H4 (cell line): ENCODE measurements around a stretch of chr2.

GRCh38 chr2:85778775-85779481 is 25.1 kb downstream of the ATOH8 start:
- RAMPAGE, long total RNA = no peak

- RAMPAGE, long total RNA = no peak
These were observed 50.6 kb downstream of the ST3GAL5 start for GRCh38 chr2:85838196-85838661.

- RAMPAGE, long total RNA = no peak
These were observed 2.3 kb downstream of the ST3GAL5 start for GRCh38 chr2:85886373-85887105.

GRCh38 chr2:85887106-85887333 is 1.8 kb downstream of the ST3GAL5 start:
- RAMPAGE, long total RNA = no peak

DNA sequence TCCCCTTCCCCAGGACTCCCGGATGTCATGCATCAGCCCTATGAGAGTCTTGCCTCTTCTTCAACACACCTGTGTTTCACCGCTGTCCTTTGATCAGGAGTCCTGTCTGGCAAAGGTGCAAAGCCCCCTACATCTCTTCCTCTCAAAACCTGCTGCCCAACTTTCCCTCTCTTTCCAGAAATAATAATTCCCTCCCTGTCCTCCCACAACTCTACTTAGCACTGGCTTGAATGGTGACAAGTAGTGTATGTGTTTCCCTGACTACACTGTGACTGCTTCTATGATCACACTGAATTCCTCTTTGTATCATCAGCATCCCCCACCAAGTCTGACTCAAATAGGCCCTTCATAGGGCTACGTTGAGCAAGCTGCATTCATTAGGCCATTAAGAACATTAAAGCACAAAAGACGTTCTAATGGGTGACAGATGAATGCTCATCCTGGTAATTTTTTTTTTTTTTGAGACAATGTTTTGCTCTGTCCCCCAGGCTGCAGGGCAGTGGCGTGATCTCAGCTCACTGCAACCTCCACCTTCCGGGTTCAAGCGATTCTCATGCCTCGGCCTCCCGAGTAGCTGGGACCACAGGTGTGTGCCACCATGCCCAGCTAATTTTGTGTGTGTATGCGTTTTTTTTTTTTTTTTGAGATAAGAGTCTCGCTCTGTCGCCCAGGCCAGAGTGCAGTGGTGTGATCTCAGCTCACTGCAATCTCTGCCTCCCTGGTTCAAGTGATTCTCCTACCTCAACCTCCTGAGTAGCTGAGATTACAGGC is 13.8 kb upstream of the ST3GAL5 start:
- RAMPAGE, long total RNA = no peak

GRCh38 chr2:85951534-85952381 is 63.0 kb upstream of the ST3GAL5 start:
- RAMPAGE, long total RNA = no peak

DNA sequence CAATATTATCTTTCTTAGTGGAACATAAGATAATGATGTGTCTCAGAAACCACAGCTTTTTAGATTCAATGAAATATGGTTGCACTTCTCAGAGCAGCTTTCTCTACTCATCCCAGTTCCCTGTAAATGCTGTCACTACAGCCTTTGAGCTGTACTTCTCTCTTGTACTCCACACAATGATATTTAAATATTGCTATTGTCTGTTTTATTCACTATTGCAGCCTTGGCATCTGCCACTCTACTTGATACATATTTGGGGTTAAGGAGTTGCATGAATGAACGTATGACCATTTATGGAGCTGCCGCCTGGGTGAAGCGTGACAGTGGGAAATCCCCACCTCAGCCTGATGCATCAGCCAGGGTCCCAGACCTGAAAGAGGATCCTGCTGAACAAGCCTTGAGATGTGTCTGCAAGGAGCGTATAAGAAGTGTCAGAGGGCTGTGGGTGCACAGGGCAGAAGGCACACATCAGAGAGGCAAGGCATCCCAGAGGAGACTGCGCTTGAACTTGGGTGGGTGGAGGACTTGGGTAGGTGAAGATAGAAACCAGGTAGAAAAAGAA is 39.1 kb downstream of the MRPL35 start:
- RAMPAGE, long total RNA = no peak

GRCh38 chr2:86249904-86250509 is 50.8 kb downstream of the MRPL35 start:
- RAMPAGE, long total RNA = no peak

DNA sequence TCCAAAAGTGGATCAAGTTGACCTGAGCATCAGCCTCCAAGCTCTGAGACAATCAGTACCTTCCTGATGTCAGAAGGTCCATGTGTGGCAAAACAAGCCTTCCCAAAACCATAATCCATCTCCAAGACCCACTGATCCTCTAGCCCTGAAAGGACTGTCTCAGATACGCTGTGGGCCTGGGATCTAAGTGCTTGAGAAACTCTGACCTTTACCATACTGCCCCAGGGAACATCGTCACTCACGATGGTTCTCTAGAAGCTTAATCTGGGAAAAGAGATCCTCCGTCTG is 47.0 kb downstream of the REEP1 start:
- RAMPAGE, long total RNA = no peak

GRCh38 chr2:86479672-86480482 is 38.7 kb downstream of the KDM3A start:
- RAMPAGE, long total RNA = no peak

- RAMPAGE, long total RNA = no peak
These were observed 42.6 kb downstream of the KDM3A start for GRCh38 chr2:86483519-86484385.

GRCh38 chr2:86622197-86622837 is 1.3 kb downstream of the RNF103 start:
- RAMPAGE, long total RNA = no peak

- RAMPAGE, long total RNA = no peak
These were observed 3.0 kb downstream of the CD8A start for GRCh38 chr2:86787658-86788102.

GRCh38 chr2:87594833-87595391 is 153.0 kb upstream of the PLGLB2 start:
- RAMPAGE, long total RNA = no peak

DNA sequence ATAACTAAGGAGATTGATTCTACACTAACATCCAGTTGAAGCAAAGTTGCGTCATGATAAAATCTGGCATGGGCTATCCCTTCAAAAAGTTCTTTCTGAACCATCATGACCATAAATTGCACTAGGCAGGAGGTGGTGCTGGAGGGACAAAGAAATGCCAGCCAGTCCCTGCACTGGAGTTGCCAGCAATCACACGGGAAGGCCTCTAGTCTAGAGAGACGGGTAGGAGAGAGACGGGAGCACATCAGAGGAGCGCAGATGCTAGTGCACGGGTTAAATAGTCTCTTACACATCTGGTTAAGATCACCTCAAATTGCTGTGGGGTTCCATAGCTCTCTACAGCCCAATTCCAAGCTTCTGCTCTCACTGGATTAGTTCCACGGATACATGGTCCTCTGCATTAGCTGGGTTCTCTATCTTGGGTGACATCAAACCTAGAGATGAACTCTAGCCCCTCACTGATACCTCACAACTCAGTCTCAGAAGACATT is 111.1 kb upstream of the PLGLB2 start:
- RAMPAGE, long total RNA = no peak

DNA sequence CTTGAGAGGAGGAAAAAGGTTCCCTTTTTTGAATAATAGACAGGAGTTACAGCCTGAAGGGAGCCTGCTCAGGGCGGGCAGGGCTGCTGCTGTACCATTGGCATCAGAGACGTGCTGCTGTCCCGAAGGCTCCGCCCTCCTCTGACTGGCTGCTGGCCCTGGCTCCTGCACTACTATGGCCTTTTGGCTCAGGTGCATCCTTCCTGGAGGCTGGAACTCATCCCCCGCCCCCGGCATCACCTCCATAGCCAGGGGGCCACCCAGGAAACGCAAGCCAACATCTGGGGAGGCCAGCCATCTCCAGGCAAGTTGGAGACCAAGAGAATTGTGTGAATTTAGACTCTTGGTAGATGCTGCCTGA is 107.8 kb upstream of the PLGLB2 start:
- RAMPAGE, long total RNA = no peak

DNA sequence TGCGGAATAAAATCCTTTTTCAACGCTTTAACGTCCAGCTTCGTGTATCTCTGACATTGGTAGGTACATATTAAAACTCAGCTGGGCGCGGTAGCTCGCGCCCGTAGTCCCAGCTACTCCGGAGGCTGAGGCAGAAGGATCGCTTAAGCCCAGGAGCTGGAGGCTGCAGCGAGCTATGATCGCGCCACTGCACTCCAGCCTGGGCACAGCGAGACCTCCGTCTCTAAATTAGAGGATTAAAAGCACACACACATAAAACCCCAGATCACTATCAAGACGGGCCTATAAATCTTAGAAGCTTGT is 889 bp downstream of the KRCC1 start:
- RAMPAGE, long total RNA = no peak

- RAMPAGE, long total RNA = no peak
These were observed 29.5 kb upstream of the FOXI3 start for GRCh38 chr2:88482015-88482386.

DNA sequence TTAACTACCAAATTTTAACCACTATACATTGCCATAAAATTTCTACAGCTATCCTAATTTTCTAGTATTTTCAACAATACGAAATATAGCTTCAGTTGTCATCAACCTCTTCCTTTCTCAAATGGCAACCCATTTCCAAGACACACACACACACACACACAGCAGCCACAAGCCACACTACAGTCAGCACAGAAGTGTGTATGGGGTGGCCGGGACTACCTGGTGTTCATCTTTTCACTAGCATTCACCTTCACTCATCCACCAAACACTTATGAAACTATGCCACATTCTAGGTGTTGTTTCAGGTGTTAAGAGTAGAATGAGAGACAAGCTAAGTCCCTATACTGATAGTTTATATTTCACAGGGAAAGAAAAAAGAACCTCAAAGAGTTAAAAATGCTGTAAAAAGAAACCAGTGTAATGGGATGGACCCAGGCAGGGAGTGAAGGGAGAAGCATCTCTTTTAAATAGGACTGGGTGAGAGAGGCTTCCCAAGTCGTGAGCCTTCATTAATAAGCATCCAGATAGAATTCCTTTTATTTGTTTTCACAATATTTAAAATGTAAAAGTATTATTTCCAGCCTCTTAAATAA is 40.1 kb downstream of the TEX37 start:
- RAMPAGE, long total RNA = no peak

DNA sequence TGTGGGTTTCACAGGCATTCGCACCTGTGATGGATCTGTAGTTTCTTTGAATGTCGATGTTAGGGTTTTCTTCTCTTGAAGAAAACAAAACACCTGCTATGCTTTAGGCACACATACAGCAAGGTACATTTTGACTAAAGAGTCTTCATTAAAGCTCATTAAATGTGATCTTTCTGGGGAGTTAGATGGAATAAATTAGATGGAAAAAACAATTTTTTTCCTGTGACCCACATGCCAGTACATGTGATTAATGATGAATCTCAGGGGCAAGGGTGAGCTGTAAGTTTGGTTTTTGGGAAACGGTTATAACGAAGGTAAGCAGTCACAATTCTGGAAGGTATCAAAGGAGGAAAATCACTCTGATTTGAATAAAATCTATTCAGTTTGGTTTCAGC is 60.5 kb downstream of the RPIA start:
- RAMPAGE, long total RNA = no peak